Natural killer cell (primary cell): ENCODE results near the genes HSD17B13 and SPP1.

- PRO-cap: no peak
These were observed 764 bp downstream of the HSD17B13 start for GRCh38 chr4:87321765-87322471.

GRCh38 chr4:87322515-87323292, at the start of gene HSD17B13:
Gene HSD17B13 (minus strand): TSS chr4:87322882.
- PRO-cap: no peak

- PRO-cap: no peak
These were observed 11.8 kb upstream of the HSD17B13 start for GRCh38 chr4:87334443-87334893.

DNA sequence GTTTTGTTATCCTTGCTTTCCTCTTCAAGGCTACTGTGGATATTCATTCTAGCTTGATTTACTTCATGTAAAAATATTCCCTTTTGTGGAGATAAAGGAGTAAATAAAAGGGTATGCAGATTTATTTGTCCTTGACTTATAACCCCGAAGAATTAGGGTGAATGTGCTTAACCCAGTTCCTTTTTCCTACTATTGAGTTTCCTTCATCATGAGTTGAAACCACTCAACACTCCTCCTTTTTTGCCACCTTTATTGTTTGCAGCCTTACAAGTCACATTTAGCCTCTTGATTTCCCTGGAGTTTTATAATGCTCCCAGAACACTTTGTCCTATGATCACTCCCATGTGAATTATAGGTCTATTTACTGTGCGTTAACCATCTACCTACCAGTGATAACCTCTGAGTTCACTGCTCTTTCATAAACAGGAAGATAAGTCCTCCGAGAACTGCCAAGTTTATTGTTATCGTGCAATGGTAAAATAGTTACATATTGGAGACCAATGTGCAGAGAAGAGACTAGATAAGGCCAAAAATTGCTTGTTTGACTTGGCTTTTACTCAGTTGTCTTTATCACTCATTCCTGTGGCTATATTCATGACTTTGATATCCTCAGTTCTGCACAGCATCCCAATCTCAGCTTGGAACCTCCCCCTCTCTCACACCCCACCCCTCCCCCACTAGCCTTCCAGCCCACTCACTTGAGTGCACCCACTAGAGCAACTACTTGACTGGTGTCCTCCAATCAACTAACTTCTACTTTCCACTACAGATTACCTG, 13.0 kb upstream of the NUDT9 start:
- PRO-cap: no peak

DNA sequence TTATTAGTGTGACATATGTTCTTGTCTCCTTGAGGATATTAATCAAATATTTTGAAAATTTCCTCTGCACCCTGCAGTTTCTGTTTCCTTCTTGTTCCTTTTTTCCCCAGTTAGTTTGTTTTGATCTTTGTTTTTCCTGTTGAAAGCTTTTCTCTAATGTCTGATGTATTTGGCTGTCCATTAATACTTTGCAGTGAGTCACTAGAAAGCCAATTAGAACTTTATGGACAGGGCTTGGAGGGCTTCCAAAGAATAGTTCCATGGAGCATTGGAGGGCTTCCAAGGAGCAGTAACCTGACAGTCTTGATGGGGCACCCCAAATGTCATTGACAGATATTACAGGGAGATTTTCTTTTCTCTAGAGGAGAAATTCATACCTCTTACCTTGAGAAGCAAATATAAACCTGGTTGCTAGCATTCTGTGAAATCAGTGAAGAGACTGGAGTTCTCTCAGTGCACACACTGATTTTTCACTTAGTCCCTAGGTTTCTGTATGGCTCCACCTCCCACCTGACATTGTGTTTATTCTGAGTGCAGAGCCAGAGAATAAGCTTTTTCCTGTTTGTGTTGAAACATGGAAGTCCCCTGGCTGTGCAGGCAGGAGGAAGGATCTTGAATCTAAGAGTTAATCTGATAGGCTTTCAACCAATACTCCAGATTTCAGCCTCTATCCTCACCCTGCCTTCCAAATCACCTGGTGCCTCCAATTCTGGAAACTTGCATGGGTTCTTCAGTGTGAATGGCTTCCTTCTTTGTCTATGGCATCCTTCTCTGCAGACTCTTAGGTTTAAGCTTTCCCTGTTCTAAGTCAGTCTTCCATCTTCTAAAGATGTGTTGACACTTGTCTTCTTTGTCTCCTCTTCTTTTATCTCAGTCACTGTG, 26.4 kb downstream of the SPARCL1 start:
- PRO-cap: no peak

DNA sequence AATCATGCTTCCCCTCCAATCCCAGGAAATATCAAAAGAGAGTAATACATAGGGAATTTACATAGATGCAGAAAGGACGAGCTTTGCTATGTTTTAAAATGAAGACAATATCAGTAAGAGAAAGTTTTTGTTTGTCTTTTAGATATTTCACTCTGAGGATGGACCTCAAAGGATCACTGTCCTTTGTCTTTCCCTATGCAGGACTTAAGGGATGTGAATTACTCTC, 28.0 kb downstream of the DMP1 start:
- PRO-cap: no peak

GRCh38 chr4:87679662-87680255, 29.7 kb downstream of the DMP1 start:
- PRO-cap: no peak

DNA sequence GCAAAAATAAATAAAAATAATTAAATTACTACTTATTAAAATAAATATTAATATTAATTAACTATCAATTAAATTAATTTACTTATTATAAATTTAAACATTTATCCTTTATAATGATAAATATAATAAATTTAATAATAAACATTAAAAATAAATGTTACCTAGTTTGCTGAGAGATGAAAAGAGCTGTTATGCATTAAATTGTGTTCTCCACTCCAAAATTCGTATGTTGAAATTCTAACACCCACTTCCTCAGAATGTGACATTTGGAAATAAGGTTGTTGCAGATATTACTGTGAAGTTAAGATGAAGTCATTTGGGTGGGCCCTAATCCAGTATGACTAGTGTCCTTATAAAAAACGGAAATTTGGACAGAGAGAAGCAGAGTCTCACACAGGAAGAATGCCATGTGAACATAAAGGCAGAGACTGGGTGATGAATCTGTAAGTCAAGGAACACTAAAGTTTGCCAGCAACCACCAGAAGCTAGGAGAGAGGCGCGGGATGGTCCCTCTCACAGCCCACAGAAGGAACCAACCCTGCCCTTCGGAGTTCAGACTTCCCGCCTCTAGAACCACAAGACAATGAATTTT, 67.1 kb upstream of the IBSP start:
- PRO-cap: no peak

DNA sequence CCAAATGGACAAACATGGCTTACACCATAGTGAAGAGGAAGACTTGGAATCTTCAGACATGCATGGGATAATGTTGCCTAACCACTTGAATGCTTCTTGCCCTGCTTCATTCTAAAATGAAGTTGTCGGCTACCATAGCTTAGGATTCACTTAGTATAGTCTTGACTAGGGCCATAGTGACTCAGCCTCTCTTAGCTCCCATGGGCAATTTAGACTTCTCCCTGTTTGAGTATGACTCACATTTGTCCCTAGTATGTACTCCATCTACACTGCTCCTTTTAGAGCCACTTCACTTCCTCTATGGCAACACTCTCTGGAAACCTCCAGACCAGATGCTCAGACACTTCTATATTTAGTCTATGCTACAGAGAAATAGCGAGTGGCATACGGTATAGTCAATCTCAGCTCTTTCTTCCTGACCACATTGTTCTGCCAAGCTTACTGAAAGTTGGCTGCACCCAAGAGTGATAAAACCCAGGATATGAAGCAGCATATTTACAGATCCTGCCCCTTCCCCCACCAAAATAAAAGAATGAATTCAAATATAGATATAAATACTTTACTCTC, 11.2 kb downstream of the MEPE start:
- PRO-cap: no peak

- PRO-cap: no peak
These were observed 22.8 kb downstream of the MEPE start for GRCh38 chr4:87855521-87855969.

DNA sequence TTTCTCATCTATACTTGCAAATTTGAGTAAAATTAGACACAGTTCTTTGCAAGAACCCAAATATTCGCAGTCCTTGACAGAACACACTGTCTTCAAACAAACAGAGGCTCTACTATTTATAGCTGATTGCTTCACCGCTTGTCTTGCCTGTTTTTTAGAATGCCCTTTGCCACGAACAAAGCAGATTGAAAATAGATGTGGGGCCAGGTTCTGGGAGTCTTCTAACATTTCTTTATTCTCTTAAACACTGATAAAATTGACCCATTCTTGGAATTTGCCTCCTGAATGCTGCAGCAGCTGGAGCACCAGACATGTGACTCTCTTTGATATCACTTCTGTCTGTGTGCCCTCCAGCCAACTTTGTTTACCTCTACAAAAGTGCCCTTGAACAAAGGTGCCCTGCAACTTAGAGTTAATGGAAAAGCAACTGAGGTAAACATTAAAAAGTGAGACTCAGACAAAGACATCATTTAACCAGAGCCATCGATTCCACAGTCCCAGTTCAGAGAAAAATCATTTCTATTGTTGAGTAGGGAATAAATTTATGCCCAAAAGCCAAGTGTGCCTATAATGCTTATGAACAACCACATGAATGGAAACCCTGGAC, 64.2 kb upstream of the SPP1 start:
- PRO-cap: no peak

DNA sequence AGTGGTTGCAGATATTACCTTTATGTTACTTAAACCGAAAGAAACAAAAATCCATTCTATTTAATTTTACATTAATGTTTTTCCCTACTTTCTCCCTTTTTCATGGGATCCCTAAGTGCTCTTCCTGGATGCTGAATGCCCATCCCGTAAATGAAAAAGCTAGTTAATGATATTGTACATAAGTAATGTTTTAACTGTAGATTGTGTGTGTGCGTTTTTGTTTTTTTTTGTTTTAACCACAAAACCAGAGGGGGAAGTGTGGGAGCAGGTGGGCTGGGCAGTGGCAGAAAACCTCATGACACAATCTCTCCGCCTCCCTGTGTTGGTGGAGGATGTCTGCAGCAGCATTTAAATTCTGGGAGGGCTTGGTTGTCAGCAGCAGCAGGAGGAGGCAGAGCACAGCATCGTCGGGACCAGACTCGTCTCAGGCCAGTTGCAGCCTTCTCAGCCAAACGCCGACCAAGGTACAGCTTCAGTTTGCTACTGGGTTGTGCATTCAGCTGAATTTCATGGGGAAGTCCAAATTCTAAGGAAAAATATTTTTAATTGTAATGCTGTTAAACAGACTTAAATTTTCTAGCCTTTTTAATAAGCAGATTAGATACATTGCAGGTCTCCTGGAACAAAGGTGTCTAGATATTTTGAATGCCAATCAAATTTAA, at the start of gene SPP1:
Gene SPP1 (plus strand): TSS at position 378 of the 662 bp plus-strand sequence.
- PRO-cap: no peak

GRCh38 chr4:87982236-87982884, 6.8 kb downstream of the SPP1 start:
- PRO-cap: no peak

DNA sequence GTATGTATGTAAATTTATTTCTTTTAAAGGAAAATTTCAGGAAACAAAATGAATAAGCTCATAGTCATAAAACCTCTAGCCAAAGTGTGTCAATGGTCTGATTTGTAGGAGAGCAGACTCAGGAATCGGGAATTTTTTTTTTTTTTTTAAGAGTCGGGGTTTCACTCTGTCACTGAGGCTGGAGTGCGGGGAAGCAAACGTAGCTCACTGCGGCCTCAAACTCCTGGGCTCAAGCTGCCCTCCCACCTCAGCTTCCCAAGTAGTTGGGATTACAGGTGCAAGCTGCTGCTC, 2.5 kb downstream of the PKD2 start:
- PRO-cap: no peak

GRCh38 chr4:88018474-88018996, 11.1 kb downstream of the PKD2 start:
- PRO-cap: no peak

- PRO-cap: no peak
These were observed 12.1 kb downstream of the PKD2 start for GRCh38 chr4:88019352-88020046.

DNA sequence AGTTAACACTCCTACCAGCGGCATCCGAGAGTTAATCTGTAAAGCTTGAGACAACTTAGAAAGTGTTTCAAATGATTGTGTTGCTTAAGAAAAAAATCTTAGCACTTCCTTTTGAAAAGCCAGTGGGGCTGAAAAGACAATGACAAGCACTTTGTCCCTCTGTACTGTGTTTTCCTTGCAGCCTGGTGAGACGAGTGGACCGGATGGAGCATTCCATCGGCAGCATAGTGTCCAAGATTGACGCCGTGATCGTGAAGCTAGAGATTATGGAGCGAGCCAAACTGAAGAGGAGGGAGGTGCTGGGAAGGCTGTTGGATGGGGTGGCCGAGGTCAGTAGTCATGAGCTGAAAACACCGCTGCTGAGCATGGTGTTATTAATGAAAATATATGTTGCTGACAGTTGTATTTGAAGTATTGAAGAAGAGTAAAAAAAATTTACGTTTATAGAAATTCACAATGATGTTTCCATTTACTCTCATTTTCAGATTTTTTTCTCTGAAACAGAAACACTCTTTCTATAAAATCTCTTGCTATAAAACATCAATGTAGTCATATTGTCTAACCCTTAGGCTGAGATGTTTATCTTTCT, 67.3 kb downstream of the PKD2 start:
- PRO-cap: no peak

- PRO-cap: no peak
These were observed 47.6 kb downstream of the ABCG2 start for GRCh38 chr4:88110791-88111219.

DNA sequence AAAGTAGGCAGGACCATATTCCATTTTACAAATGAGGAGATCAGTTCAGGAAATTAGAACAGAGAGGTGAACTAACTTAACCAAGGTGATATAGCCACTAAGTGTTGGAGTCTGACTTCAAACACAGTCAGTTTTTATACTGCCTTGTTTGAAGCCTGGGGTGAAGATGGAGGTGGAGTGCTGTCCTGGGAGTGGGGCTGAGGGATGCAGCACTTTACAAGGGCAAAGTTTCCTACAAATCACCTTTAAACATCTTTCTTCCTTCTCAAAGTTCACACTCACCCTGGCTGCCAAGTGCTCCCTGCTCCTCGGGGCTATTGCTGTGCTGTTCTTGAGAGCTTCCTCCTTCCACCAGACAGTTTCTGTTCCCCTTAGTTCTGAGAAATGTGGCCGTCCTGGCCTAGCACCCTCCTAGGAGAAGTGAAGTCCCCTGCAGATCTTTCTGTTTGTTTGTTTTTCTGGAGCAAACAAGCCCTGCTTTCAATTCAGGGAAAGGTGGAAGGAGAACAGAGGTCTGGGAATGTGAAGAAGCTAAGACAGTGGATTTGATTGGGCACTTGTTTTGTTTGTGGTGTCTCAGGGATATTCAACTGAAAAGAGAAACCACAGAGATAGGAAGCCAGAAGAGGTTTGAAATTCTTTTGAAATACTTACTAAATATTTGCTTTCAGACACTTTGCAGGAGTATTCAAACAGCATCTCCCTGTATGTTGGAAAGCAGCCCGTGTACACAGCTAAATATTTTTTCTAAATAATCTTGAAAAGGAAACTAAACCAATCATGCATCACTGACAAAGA, 36.3 kb upstream of the PPM1K start:
- PRO-cap: no peak

- PRO-cap: no peak
These were observed 42.4 kb downstream of the NAP1L5 start for GRCh38 chr4:88655098-88655688.